ENCODE data around the genes AGL, RTCA and CDC14A.

DNA sequence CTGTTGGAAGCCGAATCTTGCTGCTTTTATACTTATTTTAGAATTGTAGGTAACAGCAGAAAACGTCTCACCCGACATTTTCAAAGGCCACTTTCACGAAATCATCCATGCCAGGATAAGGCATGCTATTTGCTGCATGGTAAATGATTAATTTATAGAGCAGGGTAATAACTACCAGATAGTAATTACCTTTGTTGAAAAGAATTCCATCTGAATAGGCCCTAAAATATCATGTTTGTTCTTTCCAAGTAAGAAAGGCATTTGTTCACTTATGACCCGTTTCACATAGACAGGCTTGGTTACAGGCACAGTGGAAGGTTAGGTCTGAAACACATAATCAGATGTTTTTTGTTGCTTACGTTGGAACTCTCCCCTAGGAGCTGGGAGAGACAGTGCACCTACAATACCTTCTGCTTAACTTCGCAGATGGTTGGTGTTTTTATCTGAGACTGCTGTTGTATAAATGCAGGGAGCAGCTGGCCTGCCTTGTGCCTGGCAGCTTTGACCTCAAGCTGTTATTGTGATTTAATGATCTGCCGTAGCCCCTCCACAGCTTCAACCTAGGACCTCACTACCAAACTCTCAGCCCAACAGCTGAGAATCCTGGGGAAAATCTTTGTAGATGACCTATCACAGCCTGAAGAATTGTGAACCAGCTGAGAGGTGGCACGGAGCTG, 1.6 kb downstream of the SLC44A3 start:
- PRO-cap = no peak

GRCh38 chr1:95086775-95087491, 14.2 kb upstream of the ALG14 start:
- PRO-cap = no peak

- PRO-cap = no peak
Measured at GRCh38 chr1:95233196-95233765, 729 bp upstream of the RWDD3 start.

- PRO-cap = no peak
Measured at GRCh38 chr1:96962991-96963451, 241.4 kb downstream of the PTBP2 start.

DNA sequence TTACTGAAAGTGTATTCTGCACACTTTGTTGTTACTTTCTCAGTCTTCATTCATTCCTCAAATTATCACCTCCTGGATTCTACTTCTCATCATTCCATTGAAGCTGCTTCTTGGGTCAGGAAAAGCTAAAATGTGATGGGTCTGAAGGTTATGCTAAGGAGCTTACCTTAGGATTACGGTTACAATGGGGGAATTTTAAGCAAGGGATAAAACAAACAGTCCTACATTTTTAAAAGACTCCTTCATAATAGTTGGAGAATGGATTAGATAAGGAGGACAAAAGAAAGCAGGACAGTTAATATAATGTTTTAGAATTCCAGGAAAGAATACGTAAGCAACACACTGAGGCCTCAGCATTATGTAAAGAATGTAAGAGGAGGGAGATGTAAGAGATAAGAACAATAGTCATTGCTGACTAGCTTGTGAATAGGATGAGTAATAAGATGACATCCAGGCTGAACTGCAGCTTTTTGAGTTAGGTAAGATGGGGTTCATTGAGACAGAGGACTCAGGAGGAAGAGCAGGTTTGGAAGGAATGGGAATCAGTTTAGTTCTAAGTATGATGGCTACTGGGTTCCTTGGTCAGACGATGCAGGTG, 372.6 kb downstream of the PTBP2 start:
- PRO-cap = no peak

- PRO-cap = no peak
Measured at GRCh38 chr1:97555401-97556263, 365.2 kb downstream of the DPYD start.

- PRO-cap = no peak
Measured at GRCh38 chr1:97824846-97825289, 96.0 kb downstream of the DPYD start.

GRCh38 chr1:98048232-98048728, 127.4 kb upstream of the DPYD start:
- PRO-cap = no peak

DNA sequence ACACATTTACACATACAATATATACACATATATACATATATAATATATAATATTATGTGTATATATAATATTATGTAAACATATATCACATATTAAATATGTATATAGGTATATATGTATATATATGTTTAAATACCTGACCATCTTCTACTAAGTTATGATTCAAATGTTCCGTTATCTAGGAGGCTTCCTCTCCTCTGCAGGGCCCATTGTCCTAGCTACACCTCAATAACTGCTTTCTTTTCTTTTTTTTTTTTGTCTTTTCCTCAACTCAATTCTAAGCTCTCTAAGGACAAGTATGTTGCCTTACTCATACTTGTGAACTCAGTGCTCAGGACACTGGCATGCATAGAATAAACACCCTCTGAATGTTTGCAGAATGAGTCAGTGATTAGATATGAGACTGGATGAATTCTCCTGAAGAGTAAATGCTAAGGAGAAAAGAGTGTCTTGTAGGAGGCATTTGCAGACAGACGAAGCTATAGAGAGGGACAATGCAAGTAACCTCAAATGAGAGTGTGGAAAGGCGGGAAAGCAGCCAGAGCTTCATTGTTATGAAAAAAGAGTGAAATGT, 165.8 kb upstream of the DPYD start:
- PRO-cap = no peak

DNA sequence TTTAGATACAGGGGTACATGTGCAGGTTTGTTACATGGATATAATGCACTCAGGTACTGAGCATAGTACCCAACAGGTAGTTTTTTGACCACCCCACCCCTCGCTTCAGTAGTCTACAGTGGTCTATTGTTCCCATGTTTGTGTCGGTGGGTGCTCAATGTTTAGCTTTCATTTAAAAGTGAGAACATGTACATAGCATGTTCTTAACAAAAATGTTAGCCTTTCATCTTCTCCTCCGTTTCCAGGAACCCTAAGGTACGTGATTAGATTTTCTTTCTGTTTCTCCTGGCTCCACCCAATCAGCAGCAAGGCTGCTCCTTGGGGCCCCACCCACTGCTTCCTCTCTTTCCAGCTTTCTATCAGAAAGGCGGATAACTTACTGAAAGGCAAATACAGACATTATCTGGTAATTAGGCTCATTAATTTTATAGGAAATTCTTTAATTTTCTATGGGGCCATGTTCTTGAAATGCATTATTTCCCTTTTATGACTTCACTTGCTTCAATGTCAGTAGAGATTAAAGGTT, 325.1 kb upstream of the SNX7 start:
- PRO-cap = no peak

GRCh38 chr1:98698321-98698936, 36.9 kb downstream of the SNX7 start:
- PRO-cap = no peak

GRCh38 chr1:98854221-98854519, 150.5 kb downstream of the PLPPR5 start:
- PRO-cap = no peak

GRCh38 chr1:99521618-99522100, 124.3 kb upstream of the PALMD start:
- PRO-cap = no peak

GRCh38 chr1:99704290-99704969, 58.5 kb downstream of the PALMD start:
- PRO-cap = no peak

- PRO-cap = no peak
Measured at GRCh38 chr1:99765962-99766222, 543 bp downstream of the FRRS1 start.

GRCh38 chr1:99849485-99850887, at the start of gene AGL:
AGL (plus strand) TSS chr1:99850361.
- PRO-cap = bidirectional peak, plus-strand start at chr1:99850126, minus-strand start at chr1:99850023

DNA sequence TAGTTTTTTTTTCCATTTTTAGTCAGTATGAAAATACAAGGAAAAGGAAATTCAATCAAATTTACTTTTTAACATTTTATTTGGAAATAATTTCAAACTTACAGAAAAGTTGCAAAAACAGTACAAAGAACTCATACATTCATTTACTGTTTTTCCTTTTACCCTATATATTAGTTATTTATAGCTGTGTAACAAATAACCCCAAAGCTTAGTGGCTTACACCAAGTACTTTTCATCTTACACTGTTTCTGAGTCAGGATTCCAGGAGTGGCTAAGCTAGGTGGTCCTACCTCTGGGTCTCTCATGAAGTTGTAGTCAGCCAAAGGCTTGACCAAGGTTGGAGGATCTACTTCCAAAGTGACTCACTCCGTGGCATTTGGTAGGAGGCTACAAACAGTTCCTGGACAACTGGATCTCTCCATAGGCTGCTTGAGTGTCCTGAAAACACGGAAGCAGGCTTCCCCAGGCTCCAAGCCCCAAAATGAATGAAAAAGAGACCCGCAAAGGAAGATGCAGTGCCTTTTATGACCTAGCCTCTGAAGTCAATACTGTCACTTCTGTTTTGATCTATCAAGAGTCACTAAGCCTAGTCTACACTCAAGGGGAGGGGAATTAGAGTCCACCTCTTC, 1.2 kb upstream of the MFSD14A start:
- PRO-cap = no peak

- PRO-cap = bidirectional peak, plus-strand start at chr1:100038441, minus-strand start at chr1:100038370; bidirectional peak, plus-strand start at chr1:100038896, minus-strand start at chr1:100038834
Measured at GRCh38 chr1:100038229-100039079, 559 bp downstream of the MFSD14A start.

GRCh38 chr1:100265917-100267308, at the start of gene RTCA:
RTCA (plus strand) TSS chr1:100266216.
- PRO-cap = bidirectional peak, plus-strand start at chr1:100266280, minus-strand start at chr1:100266120

DNA sequence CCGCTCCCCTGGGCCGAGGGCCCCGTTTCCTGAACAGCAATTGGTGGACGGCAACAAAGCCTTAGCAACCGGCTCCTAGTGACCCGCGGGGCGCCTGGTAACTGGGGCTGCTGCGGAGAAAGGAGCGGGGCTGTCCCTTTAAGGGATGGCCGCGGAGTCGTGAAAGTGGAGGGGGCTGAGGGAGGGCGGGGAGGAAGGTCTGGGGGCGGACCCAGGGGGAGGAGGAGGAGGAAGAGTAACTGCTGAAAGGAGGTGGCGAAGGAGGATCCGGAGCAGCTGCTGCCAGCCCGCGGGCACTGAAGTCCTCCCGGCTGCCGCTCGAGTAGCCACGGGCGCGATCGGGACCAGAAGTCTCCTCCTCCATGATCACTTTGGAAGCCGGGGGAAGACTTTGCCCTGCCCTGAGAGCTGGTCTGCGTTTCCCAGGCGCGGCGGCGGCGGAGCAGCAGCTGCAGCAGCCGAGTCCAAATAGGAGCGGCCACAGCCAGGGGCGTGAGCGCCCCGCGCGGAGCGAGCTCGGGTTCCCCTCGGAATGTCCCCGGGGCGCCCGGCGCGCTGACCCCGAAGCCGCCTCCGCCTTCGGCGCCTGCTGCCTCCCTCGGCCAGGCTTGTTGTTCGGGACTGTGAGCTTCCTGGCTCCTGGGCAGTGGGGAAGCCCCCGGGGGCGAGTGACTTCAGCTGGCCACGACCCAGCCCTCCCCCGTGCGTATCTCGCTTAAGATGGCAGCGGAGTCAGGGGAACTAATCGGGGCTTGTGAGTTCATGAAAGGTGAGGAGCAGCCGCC, at the start of gene CDC14A:
Gene CDC14A, plus strand, starts transcription at position 272 of the 785 bp plus-strand sequence.
- PRO-cap = bidirectional peak, plus-strand start at position 104 of the sequence, minus-strand start outside the sequence; bidirectional peak, plus-strand start at position 272 of the sequence, minus-strand start at position 159 of the sequence